Measurements from ENCODE around the gene SPACA7.

DNA sequence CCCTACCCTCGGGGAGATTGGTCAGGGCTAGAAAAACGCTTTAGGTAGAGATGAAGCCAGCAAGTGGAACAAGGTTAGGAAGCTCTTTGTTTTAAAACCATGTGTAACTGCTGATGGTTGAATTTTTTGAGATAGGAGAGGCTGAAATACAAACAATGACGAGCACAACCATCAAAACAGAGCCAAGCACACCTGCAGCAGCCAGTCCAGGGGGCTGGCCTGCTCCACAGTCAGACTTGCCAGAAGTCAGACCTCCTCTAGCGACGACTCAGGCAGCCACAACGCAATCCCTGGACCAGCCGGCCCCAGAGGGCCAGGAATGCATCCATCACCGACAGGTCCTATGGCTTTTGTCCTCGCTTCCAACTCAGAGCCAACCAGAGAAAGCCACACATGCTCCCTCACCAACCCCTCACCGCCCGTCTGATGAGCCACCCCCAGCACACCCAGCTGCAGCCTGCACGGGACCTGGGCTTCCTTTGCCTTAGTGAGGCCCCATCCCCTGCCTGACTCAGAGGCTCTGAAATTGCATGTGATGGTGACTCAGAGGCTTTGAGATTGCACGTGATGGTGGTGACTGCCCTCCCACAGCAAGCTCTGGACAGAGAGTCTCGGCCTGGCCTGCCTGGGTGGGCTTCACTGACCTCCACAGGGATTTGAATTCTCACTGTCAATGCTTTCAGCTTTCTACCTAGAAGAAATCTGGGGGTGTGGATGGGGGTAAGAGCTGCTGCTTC lies 40.2 kb upstream of the ANKRD10 start:
- PRO-cap = no peak
- RAMPAGE, long total RNA, 2 experiments = no peak in any of the 2 experiments

GRCh38 chr13:111121881-111122347 lies 6.8 kb downstream of the ARHGEF7 start:
- PRO-cap = unidirectional peak, plus-strand start at chr13:111122294
- RAMPAGE, long total RNA, 2 experiments = no peak in any of the 2 experiments

DNA sequence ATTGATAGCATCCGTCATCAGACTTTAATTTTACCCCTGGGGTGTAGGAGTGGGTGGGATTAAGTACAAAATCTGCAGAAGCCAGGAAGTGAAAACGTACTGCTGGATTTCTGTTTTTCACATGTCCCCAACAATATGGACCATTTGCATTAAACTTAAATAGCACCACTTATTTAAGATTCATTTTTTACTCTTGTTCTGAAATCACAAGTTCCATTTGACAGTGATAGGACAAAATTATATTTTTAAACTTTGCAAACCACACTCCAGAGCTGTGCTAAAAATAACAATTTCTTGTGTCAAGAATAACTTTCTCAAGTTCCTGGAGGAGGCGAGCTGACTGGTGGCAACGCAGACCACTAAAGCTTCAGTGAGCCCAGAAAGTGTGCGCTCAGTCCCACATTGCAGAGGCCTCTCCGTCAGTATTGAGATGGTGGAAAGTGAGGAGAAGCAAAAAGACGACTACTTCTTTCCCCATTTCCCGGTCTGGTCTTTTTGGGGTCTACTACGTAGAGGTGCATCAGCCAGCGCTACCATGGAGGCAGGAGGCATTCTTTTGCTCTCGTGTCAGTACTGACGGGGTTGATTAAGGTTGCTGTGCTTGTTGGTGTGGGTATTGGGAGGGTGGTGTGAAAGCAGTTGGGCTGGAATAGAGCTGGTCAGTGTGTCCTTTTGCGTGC lies 71.5 kb downstream of the ARHGEF7 start:
- PRO-cap = unidirectional peak, plus-strand start at position 322 of the sequence
- RAMPAGE, long total RNA, 2 experiments = no peak in any of the 2 experiments

DNA sequence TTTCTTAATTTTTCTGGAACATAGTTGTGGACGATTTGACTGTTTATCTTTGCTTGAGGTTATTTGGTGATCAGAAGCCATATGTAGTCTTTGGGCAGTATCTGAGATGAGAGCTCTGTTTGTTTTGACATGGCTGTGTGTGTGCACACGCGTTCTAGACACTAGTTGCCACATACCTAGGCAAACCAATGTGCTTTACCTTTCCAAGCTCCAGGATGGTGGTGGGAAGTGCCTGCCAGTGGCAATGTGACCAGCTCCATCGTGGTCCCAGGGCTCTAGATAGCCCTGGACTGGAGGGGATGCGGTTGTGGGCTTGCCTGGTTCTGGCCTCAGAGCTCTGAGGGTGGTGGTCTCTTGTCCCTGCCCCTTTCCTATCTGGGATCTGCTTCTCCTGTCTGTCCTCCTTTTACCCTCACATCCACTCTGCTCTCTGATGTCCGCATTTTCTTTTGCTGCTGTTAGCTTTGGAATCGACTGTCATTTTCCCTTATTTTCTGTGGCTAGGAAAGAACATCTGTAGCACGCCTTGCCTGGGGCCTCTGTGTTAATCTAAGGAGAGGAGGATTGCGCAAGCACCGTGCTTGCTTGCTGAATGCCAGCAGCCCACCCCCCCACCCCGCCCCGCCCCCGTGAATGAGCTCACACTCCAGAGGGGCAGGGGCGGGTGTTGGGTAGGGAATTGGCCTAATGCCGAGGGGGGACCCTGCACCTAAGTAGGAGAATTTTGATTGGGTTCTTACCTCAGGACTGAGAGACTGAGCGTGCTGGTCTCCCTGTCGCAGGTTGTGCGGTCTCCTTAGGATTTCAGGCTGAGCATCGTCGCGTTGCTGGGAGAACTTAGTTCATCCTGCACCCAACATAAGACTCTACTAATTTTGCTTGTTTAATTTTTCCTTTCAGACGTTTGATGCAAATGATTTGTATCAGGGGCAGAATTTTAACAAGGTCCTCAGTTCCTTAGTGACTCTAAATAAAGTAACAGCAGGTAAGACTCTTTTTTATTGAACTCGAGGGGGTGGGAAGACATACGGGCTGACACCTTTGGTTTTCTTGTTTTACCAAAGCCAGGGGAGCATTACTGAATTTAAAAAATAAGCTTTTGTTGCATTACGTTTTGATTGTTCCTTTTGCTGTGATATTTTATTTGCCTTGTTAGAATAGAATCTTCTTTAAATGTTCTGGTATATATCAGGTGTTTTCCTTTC lies 89.7 kb downstream of the ARHGEF7 start:
- PRO-cap = unidirectional peak, minus-strand start at position 551 of the sequence
- RAMPAGE, long total RNA, 2 experiments = no peak in any of the 2 experiments

- PRO-cap = unidirectional peak, plus-strand start at chr13:111232576
- RAMPAGE, long total RNA, 2 experiments = no peak in any of the 2 experiments
Observed at GRCh38 chr13:111232346-111232796, 88.1 kb upstream of the TEX29 start.

DNA sequence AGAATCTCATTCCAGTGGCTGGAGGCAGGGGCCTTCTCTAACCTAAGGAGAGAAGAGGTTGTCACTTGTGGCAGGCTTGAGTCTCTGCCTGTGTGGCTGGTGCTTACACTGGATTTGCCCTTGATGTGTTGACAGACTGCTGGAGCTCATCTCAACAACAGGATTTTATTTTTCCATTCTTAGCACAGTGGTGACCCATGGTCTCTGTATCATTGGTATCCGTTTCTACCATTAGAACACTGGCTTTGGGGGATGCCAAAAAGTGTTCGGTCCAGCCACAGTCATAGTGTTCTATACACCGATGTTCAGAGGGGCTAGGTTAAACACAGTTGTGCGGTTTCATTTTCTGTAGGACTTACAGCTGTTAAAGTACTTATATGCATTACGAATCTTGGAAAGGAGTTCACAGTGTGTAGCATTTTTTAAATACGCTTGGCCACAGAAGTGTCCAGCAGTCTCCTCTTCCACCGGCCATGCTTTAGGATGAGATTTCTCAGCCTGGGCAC lies 41.6 kb upstream of the TEX29 start:
- PRO-cap = no peak
- RAMPAGE, long total RNA, 2 experiments = no peak in any of the 2 experiments

DNA sequence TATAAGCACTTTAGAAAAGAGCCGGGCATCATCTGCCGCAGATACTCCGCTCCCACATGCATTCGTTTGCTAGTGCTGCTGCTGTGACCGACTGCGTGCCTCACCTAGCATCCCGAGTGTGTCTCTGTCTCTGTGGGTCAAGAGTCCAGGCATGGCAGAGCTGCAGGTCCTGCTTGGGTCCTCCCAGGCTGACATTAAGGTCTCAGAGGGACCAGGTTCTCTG lies 7.9 kb upstream of the TEX29 start:
- PRO-cap = no peak
- RAMPAGE, long total RNA, 2 experiments = no peak in any of the 2 experiments

GRCh38 chr13:111642388-111642627 lies 321.9 kb downstream of the TEX29 start:
- PRO-cap = no peak
- RAMPAGE, long total RNA, 2 experiments = no peak in any of the 2 experiments

GRCh38 chr13:112057092-112057633 lies 9.8 kb upstream of the SOX1 start:
- PRO-cap = no peak
- RAMPAGE, long total RNA, 2 experiments = no peak in any of the 2 experiments

- PRO-cap = no peak
- RAMPAGE, long total RNA, 2 experiments = no peak in any of the 2 experiments
Observed at GRCh38 chr13:112113500-112113846, 46.5 kb downstream of the SOX1 start.

DNA sequence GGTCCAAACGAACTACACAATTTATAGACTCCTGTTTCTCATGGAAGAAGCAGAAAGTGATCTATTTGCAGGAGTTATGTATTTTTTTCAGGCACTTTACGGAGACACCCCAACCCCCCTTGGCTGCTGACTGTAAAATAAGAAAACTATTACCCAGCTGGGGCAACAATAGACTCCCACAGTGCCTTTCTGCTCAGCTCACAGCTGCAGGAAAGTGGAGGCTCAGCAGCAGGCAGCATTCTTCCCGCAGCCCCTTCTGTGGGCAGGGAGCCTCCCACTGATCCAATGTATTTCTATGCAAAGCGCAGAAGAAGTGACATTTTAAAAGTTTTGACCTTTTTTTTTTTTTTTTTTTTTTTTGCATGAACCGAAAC lies 95.0 kb downstream of the SOX1 start:
- PRO-cap = no peak
- RAMPAGE, long total RNA, 2 experiments = no peak in any of the 2 experiments

- PRO-cap = no peak
- RAMPAGE, long total RNA, 2 experiments = start-site peak on the plus strand in 1 of 2 experiments, at chr13:112376316-112376377 at its widest, 17 reads per replicate
Observed at GRCh38 chr13:112375937-112376651, at the start of gene SPACA7. Gene SPACA7, plus strand, starts transcription at chr13:112376355.

- PRO-cap = no peak
- RAMPAGE, long total RNA, 2 experiments = no peak in any of the 2 experiments
Observed at GRCh38 chr13:112583469-112584025, 4.4 kb downstream of the TUBGCP3 start.

DNA sequence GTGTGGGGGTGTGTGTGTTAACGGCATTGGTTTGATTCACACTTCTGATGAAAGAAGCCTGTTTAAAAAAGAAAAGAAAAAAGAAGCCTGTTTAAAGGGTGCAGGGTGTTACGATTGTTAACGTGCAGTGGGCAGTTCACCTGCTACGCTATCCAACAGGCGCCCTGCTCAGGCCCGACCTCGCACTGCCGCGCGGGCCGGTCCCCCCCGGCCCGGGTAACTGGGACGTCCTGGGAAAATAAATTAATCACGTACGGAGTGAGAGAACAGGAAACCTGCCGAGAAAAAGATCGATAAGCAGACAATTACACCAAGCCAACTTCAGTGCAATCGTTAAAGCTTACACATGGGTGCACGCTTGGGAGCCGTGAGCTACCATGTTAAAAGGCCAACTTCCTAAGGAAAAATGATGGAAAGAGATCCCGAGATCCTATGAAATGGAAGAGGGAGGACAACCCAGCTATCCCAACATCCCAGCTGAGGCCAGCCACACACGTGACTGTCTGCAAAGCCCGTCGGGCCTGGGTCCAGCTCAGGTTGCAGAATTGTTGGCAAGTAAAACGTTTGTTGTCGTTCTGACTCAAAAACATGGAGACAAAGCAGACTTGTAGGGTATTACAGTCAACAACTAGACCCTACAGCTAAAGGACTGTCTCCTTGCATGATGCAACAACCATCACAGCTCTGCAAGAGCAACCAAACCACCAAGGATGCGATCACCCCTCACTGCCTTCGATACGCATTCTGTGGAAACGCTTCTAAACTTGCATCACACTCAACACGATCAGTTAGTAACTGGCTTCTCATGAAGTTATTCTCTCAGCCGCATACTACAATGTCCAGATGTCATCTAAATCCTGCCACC lies 683 bp upstream of the TUBGCP3 start:
- PRO-cap = no peak
- RAMPAGE, long total RNA, 2 experiments = no peak in any of the 2 experiments

- PRO-cap = no peak
- RAMPAGE, long total RNA, 2 experiments = no peak in any of the 2 experiments
Observed at GRCh38 chr13:112703726-112705010, 14.3 kb downstream of the ATP11A start.

GRCh38 chr13:112720876-112721855 lies 31.3 kb downstream of the ATP11A start:
- PRO-cap = no peak
- RAMPAGE, long total RNA, 2 experiments = no peak in any of the 2 experiments

DNA sequence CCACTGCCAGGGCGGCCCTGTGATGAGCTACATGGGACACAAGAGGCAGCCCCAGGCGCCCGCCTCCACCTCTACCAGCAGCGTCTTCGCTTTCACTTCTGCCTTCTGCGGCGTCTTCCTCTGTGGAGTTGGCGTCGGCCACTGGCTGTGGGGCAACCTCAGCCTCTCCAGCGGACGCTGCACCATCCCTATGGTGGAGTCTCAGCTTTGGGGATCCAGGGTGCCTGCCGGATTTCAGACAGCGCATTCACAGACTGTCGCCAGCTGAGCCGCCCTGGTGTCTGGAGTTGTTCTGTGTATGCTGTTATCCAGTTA lies 78.3 kb downstream of the ATP11A start:
- PRO-cap = no peak
- RAMPAGE, long total RNA, 2 experiments = no peak in any of the 2 experiments

GRCh38 chr13:112770712-112771266 lies 81.0 kb downstream of the ATP11A start:
- PRO-cap = no peak
- RAMPAGE, long total RNA, 2 experiments = no peak in any of the 2 experiments

GRCh38 chr13:112812217-112812698 lies 122.4 kb downstream of the ATP11A start:
- PRO-cap = no peak
- RAMPAGE, long total RNA, 2 experiments = no peak in any of the 2 experiments

- PRO-cap = no peak
- RAMPAGE, long total RNA, 2 experiments = no peak in any of the 2 experiments
Observed at GRCh38 chr13:112884189-112884765, 84.7 kb upstream of the MCF2L start.